Liver (tissue), 9 donors: ENCODE measurements around a stretch of chr11.

DNA sequence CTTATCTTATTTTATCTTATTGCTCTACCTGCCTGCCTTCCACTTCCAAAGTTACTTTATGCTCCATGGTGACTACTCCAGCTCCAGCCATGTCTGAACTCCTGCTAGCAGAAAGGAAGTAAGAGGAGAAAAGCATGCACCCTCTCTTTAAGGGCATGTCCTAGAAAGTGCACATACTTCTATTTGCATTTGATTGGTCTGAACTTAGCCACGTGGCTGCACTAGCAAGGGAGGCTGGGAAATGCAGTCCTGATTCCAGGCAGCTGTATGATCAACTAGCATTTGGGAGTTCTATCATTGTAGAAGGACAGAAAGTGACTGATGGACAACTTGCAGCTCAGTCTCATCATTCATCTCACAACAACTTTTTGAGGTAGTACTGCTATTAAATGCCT is 515.7 kb downstream of the BUD13 start:
- PRO-cap, 5 experiments = no peak in any of the 5 experiments
- RAMPAGE, long total RNA, 2 experiments = no peak in any of the 2 experiments
- RRBS = no CpG with 5 or more reads among the region's 1 CpG

GRCh38 chr11:116294725-116295026 is 478.1 kb downstream of the BUD13 start:
- PRO-cap, 5 experiments = no peak in any of the 5 experiments
- RAMPAGE, long total RNA, 2 experiments = no peak in any of the 2 experiments
- RRBS = no CpG with 5 or more reads among the region's 1 CpG

DNA sequence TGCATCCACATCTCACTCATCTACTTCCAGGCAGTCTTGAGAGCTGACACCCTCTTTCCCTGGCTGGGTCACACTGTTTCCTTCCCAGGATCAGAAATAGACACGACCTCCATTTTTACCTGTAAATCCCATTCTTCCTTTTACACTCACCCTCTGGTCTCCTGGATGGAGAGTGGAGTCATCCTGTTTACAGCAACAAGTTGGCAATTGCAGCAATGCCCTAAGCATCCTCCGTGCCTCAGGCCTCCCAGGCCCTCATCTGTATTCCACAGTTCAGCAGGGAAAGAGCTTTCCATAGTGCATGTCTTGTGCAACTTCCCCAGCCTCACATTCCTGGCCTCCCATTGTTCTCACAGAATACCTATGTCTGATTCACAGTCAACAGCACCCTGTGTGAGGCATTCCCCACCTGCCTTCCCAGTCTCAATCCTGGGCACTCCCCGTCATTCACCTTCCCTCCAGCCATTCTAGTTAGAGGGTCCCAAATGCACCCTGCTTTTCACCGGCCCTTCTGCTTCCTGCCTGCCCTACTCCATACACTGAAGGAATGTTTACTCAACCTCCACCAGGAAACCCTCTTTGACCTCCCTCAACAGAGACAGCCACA is 405.8 kb downstream of the BUD13 start:
- PRO-cap, 5 experiments = no peak in any of the 5 experiments
- RAMPAGE, long total RNA, 2 experiments = no peak in any of the 2 experiments
- RRBS = no CpG with 5 or more reads among the region's 4 CpGs

DNA sequence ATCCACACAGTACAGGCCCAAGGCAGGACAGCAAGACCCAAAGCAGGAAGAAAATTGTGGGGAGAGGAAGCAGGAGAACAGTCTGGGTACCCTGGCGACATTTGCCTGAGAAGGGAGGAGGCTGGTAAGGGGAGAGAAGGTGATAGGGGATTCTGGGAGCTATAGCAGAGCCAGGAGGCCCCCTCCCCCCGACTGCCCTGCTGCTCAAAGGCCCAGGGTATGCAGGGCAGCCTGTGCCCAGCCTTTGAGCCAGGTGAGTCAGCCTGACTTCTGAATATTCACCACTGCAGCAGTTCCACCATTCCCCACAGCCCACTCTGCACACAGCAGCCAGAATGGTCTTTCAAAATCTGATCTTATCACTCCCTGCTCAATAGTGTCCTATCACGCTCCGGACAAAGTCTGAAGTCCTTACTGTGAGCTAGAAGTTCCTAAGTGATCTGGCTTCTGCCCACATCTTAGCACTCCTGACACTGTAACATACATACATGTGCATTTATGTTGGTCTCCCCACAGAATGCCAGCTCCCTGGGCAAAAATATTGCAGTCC is 111.8 kb downstream of the BUD13 start:
- PRO-cap, 5 experiments = peak in 4 of 5 experiments; most common plus-strand start position 398 of the sequence (in 1); most common minus-strand start position 319 of the sequence (in 3)
- RAMPAGE, long total RNA, 2 experiments = no peak in any of the 2 experiments
- RRBS = no CpG with 5 or more reads among the region's 4 CpGs

DNA sequence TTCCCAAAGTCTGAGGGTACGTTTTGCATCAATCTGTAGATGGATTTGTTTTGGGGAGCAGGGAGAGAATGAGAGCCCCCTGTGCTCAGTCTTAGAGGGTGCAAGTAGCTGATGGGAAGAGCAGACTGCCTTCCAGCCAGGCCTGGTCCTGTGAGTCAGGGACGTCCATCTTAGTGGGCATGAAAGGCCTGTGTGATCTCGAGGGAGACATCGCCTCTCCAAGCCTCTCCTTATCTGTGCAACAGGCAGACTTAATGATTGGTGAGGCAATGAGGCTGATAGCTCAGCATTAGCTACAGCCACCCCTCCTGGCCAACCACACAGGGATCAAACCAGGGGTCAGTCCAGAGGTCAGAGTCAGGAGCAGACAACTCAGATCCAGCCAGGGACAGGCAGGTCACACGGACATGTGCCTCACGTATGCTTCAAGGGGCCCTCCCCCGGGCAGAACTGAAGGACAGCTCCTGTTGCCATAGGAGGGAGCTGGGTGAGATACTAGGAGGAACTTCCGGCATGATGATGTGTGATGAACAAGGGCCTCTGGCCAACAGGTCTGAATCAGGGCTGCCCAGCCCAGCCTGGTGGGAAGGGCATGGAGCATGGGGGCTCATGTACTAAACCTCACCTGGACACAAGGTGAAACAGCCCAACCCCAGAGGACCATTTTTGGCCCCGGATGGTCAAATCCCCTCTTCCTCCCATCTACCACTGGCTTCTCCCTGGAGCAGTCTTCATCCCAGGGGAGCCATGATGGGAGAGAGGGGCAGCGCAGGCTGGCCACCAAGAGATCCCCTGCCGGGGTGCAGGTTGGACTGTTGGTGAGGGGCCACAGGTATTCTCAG is 2.8 kb upstream of the APOC3 start:
- PRO-cap, 5 experiments = peak in 2 of 5 experiments; most common plus-strand start position 475 of the sequence (in 1); most common minus-strand start position 236 of the sequence (in 1)
- RAMPAGE, long total RNA, 2 experiments = no peak in any of the 2 experiments
- RRBS = 21% methylated on average over 2 of the region's 11 CpGs

DNA sequence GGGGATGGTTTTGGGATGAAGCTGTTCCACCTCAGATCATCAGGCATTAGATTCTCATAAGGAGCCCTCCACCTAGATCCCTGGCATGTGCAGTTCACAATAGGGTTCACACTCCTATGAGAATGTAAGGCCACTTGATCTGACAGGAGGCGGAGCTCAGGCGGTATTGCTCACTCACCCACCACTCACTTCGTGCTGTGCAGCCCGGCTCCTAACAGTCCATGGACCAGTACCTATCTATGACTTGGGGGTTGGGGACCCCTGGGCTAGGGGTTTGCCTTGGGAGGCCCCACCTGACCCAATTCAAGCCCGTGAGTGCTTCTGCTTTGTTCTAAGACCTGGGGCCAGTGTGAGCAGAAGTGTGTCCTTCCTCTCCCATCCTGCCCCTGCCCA is 2.1 kb downstream of the APOC3 start:
- PRO-cap, 5 experiments = peak in 1 of 5 experiments; most common minus-strand start position 91 of the sequence (in 1)
- RAMPAGE, long total RNA, 2 experiments = no peak in any of the 2 experiments
- RRBS = no CpG with 5 or more reads among the region's 5 CpGs

GRCh38 chr11:116927014-116927761 is 89.8 kb upstream of the APOA1 start:
- PRO-cap, 5 experiments = no peak in any of the 5 experiments
- RAMPAGE, long total RNA, 2 experiments = no peak in any of the 2 experiments
- RRBS = no CpG with 5 or more reads among the region's 7 CpGs

DNA sequence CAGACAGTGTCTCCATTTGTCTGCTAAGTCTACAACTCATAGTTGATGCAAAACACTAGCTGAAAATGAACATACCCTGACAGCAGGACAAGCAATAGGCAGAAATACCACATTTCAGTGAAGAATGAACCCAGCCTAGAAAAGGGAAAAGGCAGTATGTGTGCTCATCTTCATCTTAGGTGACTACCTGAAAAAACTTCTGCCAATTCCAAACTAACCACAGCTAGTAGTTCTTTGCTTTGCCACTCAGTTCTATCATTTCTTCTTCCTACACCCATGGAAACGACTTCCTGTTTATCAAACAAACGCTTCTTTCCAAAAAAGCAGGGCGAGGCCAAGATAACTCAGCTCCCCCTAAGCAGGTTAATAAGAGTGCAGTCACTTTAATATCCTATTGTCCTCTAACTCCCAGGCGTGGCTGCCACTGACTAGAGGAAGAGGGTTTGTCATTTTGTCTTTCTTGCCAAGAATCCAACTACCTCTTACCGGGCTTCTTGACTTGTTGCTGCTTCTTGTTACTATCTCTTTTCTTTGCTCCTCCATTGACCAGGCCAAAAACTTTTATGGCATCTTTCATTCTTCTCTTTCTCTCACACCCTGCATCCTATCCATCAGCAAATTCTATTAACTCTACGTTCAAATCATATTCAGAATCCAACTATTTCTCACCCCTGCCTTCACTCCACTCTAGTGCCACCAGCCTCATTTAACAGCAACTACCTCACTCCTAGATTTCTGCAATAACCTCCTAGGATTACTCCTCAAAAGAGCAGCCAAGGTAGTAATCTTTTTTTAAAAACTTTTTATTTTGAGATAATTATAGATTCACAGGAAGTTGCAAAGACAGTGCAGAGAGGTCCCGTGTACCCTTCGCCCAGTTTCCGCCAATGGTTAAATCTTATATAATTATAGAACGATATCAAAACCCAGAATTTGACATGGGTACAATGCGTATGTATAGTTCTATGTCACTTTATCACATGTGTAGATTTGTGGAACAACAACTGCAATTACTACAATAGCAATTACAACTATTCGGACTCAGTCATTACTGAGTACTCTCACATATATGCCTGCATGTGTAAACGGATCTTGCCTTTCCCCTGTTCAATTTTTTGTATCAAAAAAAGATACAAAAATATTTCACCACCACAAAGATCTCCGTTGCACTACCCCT is 94.4 kb upstream of the APOA1 start:
- PRO-cap, 5 experiments = no peak in any of the 5 experiments
- RAMPAGE, long total RNA, 2 experiments = no peak in any of the 2 experiments
- RRBS = no CpG with 5 or more reads among the region's 14 CpGs

DNA sequence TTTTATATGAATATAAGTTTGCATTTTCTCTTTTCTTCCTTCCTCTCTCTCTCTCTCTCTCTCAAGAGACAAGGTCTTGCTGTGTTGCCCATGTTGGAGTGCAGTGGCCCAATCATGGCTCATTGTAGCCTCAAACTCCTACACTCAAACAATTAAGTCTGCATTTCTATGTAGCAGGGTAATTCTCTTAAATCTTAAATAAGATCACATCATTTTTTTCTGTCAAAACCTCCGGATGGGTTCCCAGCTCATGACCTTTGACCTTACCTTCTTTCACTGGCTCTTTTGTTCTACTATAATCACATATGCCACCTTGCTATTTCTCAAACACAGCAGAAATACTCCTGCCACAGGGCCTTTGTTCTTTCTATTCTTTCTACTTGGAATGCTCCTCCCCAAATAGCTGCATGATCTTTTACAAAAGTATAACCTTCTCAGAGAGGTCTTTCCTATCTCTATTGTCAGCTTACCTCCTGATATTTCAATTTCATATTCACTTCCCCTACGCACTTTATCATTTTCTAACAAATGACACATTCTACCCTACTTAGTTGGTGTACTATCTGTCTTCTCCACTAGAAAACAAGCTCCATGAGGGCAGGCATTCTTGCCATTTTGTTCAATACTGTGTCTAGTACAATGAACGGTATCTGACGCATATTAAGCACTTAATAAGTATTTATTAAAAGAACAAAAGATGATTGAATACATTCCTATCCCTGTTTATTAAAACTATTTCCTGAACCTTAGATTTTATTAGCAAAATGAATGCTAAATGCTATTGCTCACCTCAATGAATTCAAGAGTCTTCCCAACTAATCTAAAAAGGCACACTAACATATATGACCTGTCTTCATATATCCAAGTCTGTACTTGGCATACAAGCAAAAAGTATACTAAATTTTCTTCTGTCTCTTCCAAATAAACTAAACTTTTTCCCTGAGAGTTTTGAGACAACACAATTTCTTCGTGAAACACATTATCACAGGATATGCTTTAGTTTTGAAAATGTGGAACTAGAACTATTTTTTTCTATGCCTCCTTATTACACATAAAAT is 96.5 kb upstream of the APOA1 start:
- PRO-cap, 5 experiments = no peak in any of the 5 experiments
- RAMPAGE, long total RNA, 2 experiments = no peak in any of the 2 experiments
- RRBS = no CpG with 5 or more reads among the region's 5 CpGs

GRCh38 chr11:116990587-116991287 is 107.5 kb downstream of the SIK3 start:
- PRO-cap, 5 experiments = no peak in any of the 5 experiments
- RAMPAGE, long total RNA, 2 experiments = no peak in any of the 2 experiments
- RRBS = no CpG with 5 or more reads among the region's 5 CpGs

DNA sequence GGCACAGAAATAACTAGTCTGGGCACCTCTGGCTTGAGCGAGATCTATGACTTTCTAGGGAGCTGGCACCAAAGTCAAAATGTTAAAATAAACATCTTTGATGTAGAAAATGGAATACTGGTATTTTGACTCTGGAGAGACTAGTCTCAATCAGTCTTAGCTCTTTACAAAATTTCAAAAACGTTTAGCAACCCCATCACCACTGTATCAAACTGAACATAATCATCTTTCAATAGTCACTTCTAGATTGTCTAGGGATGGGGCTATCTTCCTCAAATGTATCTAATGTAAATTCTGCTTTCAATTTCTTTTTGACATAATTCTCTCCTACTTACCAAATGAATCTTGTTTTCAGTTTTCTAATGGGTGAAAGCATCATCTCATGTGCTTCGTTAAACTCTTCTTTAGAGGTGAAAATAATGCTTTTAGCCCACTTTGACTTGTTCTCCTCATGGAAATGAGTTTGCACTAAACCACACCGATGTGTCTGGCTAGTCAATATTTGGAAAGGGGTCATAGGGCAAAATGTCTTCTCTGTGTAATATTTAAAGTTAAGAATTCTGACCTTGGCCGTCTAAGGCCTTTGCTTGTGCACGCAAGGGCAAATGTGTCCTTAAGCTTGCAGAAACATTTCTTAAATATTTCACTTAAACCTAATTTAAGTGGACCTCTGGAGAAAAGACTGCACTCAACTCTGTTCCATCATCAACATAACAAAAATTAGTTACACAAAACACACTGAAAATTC is 5.2 kb downstream of the SIK3 start:
- PRO-cap, 5 experiments = peak in 1 of 5 experiments; most common plus-strand start position 661 of the sequence (in 1); most common minus-strand start position 453 of the sequence (in 1)
- RAMPAGE, long total RNA, 2 experiments = no peak in any of the 2 experiments
- RRBS = no CpG with 5 or more reads among the region's 6 CpGs

- PRO-cap, 5 experiments = no peak in any of the 5 experiments
- RAMPAGE, long total RNA, 2 experiments = no peak in any of the 2 experiments
- RRBS = no CpG with 5 or more reads among the region's 3 CpGs
Measured at GRCh38 chr11:117182482-117182730, 3.9 kb downstream of the SIDT2 start.

DNA sequence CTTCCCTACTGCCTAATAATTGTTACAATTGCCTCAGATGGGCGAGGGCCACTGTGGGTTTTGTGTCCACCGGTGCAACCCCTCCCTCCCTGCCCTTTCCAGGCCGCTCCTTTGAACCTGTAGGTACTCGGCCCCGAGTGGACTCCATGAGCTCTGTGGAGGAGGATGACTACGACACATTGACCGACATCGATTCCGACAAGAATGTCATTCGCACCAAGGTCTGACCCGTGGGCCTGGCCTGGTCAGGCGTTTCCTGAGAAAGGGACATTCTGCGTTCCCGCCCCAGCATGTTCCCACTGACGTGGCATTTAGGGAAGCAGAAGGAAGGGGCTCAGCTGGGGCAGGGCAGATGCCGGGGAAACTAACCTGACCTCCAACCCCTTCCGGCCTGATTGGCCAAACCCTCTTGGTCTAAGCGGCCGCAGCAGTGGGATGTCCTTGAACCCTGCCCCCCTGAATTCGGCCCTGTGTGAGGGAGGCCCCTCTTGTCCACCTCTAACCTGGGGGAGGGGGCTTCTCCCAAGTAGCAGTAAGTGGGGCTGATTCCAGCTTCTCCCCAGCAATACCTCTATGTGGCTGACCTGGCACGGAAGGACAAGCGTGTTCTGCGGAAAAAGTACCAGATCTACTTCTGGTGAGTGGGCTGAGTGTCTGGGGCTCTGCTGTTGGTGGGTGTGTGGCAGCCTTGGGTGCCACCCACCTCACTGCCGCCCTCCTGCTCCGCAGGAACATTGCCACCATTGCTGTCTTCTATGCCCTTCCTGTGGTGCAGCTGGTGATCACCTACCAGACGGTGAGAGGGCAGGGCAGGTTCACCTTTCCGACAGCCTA is 10.3 kb downstream of the SIDT2 start:
- PRO-cap, 5 experiments = peak in 3 of 5 experiments; most common plus-strand start position 402 of the sequence (in 2); most common minus-strand start position 181 of the sequence (in 2)
- RAMPAGE, long total RNA, 2 experiments = no peak in any of the 2 experiments
- RRBS = no CpG with 5 or more reads among the region's 27 CpGs

DNA sequence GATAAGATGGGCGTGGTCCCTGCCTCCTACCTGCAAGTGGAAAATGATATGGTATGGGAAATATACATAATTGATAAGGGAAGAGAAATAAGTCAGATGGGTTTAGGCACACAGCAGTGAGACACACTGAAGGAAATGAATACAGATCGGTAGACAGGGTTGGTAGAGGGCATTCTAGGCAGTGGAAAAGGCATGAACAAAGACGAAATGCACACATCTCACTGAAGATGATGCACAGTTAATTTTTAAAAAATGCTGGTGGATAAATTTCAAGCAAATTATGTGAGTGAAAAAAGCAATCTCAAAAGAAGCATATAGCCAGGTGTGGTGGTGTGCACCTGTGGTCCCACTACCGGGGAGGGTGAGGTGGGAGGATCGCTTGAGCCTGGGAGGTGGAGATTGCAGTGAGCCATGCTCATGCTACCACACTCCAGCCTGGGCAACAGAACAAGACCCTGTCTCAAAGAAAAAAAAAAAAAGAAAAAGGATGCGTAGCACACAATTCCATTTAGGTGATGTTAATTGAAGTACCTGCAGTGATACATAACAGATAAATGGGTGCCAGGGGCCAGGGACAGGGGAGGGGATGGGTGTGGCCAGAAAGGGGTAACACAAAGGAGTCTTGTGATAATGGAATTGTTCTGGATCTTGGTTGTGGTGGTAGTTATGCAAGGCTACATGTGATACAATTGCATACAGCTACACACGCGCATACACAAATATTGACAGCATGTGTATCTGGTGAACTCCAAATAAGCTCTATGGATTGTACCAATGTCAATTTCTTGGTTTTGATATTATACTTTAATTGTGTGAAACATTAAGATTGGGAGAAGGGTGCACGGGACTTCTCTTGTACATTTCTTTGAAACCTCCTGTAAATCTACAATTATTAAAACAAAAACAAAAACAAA is 10.5 kb downstream of the TAGLN start:
- PRO-cap, 5 experiments = no peak in any of the 5 experiments
- RAMPAGE, long total RNA, 2 experiments = no peak in any of the 2 experiments
- RRBS = no CpG with 5 or more reads among the region's 9 CpGs

DNA sequence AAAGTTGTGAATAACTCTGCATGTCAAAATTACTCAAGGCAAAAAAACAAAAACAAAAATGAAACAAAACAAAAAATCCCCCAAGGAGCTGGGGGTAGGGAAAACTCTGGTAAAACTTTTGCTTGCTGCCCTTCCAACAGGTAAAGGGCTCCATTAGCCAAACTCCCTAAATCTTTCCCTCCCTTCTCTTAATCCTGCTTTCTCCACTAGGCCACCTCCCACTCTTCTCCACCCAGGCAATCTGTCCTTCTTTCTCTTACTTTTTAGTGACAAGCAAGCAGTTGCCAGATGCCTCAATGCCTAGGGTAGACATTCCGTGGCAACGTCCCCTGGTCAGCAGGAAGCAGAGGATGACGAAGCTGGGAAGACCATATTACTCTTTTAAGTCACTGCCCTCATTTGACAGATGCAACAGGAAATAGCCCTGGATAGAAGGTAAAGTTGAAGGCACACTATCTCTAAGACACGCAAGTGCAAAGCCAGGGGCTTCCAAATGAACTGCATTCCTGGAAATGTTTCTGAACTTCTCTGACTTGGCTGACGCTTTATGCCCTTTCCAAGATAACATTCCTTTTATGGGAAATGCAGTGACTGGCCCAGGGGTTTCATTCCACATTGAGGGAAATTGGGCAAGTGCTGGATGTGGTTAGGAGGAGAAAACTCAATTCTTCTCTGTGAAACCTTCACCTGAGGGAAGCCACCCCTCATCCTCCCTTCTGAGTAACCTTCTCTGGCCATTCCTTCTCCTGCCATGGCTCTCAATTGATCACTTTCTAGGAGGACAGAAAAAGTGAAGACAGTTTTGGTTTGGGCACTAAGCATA is 14.8 kb downstream of the PCSK7 start:
- PRO-cap, 5 experiments = no peak in any of the 5 experiments
- RAMPAGE, long total RNA, 2 experiments = no peak in any of the 2 experiments
- RRBS = no CpG with 5 or more reads among the region's 5 CpGs

DNA sequence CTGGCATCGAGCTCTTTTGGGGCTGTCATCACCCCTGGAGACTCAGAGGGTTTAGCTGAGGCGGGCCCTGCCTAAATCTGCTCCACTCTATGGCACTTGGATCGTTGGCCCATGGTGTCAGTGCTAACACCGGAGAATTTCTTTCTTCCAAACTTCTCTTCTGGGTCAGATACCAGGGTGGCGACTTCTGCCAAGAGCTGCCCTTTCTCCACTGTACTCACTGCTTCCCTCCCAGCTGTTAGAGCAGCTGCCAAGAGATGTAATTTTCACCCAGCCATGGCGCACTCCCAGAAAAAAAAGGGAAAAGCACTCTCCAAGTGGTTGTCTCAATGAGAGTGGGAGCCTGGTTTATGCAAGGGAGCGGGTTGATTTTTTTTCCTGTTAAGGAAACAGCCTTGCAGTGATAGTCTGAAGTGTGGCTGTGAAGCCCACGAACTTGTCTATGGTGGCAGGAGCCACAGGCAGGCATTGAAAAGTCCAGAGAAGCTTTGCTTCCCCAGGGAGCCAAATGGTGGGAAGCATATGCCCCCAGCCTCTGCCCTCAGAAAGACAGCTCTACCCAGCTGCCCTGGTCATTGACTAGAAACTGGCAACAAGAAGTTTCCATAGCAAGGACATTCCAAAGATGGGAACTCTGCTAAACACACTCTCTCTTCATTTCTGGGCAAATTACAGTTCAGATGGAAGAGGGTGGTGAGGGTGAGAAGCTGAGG is 10.7 kb downstream of the PCSK7 start:
- PRO-cap, 5 experiments = no peak in any of the 5 experiments
- RAMPAGE, long total RNA, 2 experiments = no peak in any of the 2 experiments
- RRBS = no CpG with 5 or more reads among the region's 8 CpGs

DNA sequence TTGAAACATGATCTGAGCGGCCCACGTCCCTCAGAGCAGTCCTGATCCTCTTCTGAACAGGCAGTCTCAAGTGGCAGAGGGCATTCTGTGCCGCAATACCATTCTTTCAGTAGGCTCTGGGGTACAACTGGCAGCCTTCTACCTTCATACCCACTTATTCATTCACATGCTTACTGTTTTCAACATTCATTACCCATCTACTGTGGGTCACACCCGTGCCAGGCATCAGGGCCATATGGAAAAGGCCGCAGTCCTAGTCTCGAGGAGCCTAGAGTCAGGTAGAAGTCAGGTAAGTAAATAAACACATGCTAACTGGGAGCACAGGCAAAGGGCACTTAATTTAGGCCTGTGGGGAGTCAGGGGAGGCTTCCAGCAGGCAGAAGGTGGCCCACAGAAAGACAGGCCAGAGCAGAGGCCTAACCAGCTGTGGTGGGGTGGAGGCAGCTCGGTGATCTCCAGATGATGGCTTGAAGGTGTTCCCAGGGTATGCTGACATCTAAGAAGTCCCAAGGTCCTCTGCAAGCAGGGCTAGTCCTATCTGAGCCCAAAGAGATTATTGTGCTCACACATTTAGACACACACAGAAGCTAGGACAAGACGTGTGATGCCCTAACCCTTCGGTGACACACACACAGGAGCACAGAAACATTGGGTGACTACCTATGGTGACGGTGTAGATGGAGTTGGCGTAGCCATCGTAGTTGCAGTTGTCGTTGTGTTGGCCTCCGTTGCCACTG is 8.3 kb downstream of the PCSK7 start:
- PRO-cap, 5 experiments = no peak in any of the 5 experiments
- RAMPAGE, long total RNA, 2 experiments = no peak in any of the 2 experiments
- RRBS = no CpG with 5 or more reads among the region's 14 CpGs

- PRO-cap, 5 experiments = no peak in any of the 5 experiments
- RAMPAGE, long total RNA, 2 experiments = no peak in any of the 2 experiments
- RRBS = no CpG with 5 or more reads among the region's 6 CpGs
Measured at GRCh38 chr11:117234057-117234852, 1.8 kb downstream of the RNF214 start.

GRCh38 chr11:117239396-117240147 is 7.1 kb downstream of the RNF214 start:
- PRO-cap, 5 experiments = no peak in any of the 5 experiments
- RAMPAGE, long total RNA, 2 experiments = no peak in any of the 2 experiments
- RRBS = no CpG with 5 or more reads among the region's 10 CpGs

DNA sequence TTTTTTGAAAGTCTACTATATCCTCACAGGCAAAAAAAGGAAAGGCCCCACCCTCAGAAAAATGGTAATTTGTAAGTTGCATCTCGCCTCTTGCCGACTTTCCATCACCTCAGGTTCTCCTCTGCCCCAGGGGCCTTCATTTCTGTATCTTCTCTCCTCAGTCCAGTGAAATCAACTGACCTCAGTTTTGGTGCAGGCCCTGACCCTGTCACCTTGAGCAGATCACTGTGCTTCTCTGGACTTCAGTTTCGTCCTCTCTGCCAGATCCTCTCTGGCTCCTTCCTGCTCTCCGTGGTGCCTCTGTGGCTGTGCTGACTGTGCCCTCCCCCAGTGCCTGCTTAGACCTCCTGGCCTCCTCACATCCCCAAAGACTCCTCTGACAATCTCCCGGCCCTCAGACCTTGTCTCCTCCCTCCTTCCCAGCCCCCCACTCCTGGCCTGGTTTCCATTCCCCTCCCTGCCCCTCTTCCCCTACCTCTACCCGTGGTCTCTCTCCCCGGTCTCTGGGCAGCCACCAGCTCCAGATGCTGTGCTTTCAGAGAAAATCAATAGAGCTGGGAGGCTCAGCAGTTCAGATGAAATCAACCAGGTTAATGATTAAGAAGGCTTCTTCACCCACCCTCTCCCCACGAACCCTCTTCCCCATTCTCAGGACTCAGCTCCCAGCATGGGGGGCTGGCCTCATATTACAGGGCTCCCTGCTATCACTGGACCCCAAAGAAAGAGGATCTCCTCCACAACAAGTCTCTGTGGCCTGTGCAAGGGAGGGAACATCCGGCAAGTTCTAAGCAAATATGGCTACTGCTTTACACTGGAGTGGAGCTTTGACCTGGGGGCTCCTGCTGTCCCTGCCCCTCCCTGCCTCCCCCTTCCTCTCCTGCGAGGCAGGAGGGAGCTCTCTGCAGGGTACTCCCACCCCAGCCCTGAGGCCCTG is 16.6 kb downstream of the BACE1 start:
- PRO-cap, 5 experiments = peak in 1 of 5 experiments; most common minus-strand start position 505 of the sequence (in 1)
- RAMPAGE, long total RNA, 2 experiments = no peak in any of the 2 experiments
- RRBS = 8% methylated on average over 2 of the region's 10 CpGs